ENCODE measurements around a stretch of chr17.

DNA sequence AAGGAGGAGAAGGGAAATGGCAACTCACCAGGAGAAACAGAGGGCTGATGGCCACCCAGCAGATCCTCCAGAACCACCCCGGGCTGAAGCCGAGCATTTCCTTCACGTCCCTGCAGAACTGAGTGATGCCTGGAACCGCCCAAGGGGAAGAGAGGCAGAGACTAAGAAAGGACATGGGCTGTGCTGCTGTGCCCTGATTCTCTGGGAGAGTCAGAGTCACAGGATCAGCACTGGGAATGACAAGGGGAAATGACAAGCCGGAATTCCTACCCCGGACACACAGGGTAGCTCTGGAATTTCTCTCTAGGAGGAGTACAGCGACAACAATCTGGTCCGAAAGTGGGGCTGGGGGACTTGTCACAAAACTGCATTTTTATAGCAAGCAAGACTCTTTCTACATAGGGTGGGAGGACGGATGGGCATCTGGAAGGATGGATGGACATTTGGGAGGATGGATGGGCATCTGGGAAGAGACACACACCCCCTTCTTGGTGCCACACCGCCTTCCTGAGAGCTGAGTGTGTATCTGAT is 27.7 kb downstream of the SLC6A4 start:
- RRBS: no CpG with 5 or more reads among the region's 10 CpGs

DNA sequence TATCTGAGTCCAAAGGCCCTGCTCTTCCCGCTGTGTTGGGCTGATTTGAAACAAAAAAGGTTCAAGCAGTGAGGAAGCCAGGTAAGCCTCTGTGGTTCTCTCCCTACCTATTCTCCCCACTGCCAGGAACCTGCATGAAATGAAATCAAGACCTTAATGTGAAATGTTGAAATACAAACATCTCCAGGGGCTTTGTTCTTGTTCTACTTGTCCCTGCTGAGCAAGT is 7.6 kb upstream of the SLC6A4 start:
- RRBS: no CpG with 5 or more reads among the region's 1 CpG

DNA sequence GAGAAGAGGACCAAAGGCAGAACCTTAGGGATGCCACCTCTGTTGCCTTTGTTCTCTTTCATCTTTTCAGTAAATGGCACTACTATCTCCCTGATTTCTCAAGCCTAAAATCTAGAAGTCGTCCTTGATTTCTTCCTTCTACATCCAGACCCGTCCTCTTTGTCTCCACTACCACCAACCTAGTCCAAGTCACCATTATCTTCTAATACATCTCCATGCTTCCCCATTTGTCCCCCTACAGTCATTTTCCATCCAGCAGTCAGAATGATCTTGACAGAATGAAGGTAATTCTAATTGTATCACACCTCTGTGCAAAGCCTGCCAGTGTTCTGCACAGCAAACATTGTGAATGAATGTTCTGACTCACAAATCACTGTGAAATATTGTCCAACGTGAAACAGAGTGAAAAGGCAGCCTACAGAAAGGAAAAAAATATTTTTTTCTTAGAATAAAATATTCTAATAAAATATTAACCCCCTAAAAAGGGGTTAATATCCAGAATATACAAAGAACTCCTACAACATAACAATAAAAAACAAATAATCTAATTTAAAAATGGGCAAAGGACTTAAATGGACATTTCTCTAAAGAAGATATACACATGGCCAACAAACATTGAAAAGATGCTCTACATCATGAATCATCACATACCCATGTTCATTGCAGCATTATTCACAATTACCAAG is 36.5 kb downstream of the CPD start:
- RRBS: no CpG with 5 or more reads among the region's 3 CpGs

GRCh38 chr17:30600265-30600987 is 123.2 kb downstream of the GOSR1 start:
- RRBS: 3% methylated on average over 29 of the region's 83 CpGs

DNA sequence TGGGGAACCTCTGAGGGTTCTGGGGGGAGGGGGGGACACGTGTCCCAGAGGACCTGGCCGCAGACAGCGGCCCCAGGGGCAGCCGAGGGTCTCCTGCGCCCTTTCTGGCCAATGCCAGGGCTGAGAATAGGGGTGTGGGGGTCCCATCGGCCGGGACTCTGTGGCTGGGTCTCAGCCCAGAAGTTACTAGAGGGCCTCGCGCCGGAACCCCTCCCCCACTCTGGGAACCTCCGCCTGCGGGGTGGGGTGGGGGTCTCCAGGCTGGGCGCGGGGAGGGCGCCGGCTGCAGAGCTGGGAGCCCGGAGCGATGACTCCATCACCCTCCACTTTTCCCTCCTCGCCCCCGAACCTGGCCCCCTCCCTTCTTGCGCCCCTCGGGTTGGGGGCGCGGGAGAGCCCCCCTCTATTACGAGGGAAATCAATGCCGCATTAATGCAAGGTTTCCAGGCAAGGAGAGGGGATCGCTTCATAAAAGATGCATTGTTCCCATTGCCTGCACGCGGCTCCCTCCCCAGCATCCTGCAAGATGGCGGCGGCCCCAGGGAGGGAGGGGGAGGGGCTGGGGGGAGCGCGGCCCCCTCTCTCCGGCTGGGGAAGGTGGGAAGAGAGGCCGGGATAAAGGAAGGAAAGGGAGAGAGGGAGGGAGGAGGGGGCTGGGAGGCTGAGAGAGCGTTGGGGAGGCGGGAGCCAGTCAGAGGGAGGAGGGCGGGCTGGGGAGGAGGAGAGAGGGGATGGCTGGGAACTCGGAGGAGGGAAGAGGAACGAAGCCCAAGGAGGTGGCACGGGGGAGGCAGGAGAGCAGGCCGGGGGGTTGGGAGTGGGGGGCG is 156.7 kb downstream of the CRLF3 start:
- RRBS: no CpG with 5 or more reads among the region's 43 CpGs

DNA sequence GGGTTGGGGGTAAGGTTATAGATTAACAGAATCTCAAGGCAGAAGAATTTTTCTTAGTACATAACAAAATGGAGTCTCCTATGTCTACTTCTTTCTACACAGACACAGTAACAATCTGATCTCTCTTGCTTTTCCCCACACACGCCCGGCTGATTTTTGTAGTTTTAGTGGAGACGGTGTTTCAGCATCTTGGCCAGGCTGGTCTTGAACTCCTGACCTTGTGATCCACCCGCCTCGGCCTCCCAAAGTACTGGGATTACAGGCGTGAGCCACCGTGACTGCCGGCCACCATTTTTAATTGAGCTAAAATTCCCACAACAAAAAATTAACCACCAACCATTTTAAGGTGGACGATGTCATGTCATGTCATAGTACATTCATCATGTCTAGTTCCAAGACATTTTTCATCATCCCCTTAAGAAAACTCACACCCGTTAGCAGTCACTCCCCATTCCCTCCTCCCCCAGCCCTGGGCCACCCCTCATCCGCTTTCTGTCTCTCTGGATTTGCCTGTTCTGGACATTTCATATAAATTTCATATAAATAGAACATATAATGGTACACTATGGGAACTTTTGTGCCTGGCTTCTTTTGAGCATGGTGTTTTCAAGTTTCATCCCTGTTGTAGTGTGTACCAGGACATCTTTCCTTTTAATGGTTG is 123.5 kb downstream of the CRLF3 start:
- RRBS: no CpG with 5 or more reads among the region's 11 CpGs

GRCh38 chr17:30922187-30923219 is 758 bp downstream of the ADAP2 start:
- RRBS: 4% methylated on average over 19 of the region's 76 CpGs

DNA sequence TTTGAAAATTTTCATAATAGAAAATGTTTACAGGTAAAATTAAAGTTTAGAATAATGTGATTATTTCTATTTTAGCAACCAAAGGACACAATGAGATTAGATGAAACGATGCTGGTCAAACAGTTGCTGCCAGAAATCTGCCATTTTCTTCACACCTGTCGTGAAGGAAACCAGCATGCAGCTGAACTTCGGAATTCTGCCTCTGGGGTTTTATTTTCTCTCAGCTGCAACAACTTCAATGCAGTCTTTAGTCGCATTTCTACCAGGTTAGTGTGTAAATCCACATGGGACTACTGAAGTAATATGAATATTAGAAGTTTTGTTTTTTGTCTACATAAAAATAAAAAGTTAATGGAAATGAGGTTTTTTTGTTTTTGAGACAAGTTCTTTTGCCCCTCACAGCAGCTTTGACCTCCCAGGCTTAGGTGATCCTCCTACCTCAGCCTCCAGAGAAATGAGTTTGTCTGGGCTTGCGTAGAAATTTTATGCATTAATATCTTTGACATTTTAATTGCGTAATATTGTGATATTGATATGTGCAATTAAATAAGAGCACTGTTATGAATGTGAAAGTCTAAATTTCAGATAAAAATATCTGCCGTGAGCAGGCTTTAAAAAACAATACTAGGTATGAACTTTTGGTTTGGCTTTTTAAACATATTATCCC is 68.5 kb downstream of the NF1 start:
- RRBS: no CpG with 5 or more reads among the region's 7 CpGs

DNA sequence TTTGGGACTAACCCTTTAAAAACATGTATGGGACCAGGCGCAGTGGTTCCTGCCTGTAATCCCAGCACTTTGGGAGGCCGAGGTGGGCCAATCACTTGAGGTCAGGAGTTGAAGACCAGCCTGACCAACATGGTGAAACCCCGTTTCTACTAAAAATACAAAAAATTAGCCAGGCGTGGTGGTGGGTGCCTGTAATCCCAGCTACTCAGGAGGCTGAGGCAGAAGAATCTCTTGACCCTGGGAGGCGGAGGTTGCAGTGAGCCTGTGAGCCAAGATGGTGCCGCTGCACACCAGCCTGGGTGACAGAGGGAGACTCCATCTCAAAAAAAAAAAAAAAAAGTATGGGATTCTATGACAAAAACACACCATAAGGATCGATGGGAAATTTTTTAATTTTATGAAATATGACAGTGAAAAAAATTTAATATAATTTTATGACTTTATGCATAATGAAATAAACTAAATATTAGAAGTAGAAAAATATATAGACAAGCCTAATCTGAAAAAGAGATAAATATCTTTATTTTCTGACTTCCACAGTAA is 1.6 kb downstream of the EVI2B start:
- RRBS: no CpG with 5 or more reads among the region's 7 CpGs

DNA sequence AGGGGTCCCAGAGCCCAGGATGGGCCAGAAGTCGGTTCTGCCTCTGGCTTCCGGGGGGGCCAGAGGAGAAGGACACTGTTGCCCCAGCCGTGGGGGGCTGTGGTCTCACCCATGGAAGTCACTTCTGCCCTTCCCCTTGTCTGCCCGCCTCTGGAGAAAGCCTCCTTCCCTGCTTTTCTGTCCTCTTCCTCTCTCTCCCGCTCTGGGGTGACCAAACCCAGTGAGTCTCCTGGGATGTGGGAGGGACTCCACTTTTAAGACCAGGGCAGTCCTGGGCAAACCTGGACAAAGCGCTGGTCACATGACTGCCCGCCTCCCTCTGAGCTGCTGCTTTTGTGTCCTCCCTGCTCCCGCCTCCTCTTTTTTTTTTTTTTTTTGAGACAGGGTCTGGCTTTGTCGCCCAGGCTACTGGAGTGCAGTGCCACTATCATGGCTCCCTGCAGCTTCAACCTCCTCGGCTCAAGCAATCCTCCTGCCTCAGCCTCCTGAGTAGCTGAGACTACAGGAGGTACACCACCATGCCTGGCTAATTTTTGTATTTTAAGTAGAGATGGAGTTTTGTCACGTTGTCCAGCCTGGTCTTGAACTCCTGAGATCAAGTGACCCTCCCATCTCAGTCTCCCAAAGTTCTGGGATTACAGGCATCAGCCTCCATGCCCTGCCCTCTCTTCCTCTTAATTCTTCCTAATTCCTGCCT is 40.7 kb downstream of the RAB11FIP4 start:
- RRBS: 17% methylated on average over 2 of the region's 11 CpGs

DNA sequence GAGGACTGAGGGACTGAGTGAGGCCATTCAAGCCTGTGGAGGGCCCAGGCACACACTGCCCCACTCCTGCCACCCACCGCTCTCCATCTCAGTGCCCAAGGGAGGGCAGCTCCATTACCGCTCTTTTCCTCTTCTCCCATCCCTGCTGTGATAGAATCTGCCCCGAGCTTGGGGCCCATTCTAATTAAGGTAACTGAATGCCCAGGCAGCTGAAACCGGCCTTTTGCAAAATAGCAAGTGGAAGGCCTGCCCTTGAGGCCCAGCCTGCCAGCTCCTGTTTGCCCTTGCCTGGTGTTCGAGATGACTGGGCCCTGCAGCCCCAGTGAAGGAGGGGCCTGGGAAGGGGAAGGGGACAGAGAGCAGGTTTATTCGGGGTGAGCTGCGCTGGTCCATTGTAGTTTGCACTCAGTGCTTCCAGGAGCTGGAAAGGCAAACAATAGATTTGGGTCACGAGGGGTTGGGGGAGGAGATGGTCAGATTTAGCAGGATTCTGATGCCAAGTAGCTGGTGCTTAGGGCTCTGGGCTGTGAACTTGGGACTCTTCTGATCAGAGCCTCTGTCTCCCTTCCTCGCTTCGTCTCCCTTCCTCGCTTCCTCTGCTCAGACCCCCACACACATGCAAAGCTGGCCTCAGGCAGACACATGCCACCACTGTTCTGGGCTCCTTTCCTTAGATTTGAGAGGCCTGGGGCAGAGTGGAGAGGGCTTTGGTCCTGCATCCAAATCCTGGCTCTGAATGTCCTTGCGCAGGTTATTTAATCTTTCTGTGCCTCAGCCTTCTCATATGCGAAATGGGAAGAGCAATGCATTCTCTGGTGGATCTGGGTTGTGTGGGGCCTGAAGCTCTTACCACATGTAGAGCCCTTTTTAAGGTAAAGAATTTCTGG is 76.4 kb downstream of the RAB11FIP4 start:
- RRBS: no CpG with 5 or more reads among the region's 13 CpGs

DNA sequence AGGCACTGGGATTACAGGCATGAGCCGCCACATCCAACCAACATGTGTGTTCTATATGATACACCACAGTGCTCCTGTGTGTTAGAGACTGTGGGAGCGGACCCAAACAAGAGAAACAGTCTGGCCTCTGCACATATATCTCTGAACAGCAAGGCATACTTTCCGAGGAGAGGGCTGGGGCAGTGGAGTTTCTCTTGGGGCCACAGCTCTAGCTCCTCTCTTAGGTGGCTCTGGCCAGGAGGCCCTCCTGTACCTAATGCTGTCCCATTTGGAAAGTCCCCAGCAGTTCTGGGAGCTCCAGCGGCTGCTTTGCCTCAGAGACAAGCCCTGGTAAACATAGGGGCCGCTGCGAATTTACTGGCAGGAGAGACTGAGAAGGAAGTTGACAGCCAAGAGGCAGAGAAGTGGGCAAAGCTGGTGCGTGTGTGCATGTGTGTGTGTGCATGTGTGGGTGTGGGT is 95.1 kb downstream of the RAB11FIP4 start:
- RRBS: no CpG with 5 or more reads among the region's 7 CpGs

DNA sequence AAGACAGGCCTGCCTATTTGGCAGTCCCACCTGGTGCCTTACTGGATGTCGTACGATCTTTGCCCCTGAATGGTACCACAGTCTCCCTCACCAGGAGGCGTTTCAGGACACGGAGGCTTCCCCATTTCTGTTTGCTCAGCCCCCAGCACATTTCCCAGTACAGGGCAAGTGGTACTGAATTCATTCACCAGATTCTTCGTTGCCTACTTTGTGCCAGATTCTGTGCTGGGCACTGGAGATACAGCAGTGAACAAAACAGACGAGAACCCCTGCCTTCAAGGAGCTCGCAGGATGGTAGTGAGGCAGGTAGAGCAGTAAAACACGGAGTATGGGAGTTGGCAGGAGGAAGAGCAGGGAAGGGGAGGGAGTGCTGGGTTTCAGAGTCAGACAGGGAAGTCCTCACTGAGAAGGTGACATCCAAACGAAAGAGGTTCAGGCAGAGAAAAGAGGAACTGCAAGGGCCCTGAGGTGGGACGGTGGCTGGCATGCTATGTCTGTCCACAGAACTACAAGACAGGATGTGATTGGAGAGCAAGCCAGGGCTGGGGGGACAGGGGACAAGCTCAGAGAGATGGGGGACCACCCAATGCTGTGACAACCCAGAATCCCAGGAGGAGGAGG is 99.7 kb downstream of the RAB11FIP4 start:
- RRBS: no CpG with 5 or more reads among the region's 10 CpGs

DNA sequence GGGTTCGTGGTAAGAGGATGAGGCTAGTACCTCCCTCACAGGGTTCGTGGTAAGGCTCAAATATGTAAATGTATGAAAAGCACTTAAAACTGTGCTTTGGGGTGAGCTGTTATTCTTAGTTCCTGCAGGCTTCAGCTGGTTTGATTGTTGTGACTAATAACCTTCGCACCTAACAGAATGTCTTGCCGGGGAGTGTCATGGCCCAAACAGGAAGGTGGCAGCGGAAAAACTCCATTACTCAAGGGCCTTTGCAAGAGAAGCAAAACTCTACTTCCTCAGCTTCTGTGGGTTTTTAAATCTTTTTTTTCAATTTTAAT is 102.8 kb downstream of the RAB11FIP4 start:
- RRBS: no CpG with 5 or more reads among the region's 5 CpGs

GRCh38 chr17:31549367-31550347 is 158.2 kb downstream of the RAB11FIP4 start:
- RRBS: 3% methylated on average over 26 of the region's 103 CpGs

DNA sequence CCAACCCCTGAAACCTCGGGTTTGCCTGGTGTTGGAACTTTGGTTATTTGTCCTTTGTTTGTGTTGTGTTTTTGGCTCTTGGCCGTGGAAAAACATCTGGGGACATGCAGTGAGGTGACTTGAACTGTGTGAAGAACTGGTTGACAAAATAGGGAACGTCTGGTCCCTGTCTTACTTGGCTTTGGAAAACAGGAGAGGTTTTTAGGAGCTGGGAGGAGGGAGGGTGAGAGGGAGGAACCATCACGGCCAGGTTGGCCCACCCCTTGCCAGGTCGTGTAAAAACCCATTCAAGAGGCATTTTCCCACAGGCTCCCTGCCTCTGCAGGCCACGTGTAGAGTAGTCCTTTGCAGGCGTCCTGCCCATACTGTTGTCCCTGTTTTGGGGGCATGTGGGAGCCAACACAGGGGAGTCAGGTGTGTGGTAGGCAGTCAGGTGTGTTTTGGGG is 169.3 kb downstream of the RAB11FIP4 start:
- RRBS: no CpG with 5 or more reads among the region's 7 CpGs

DNA sequence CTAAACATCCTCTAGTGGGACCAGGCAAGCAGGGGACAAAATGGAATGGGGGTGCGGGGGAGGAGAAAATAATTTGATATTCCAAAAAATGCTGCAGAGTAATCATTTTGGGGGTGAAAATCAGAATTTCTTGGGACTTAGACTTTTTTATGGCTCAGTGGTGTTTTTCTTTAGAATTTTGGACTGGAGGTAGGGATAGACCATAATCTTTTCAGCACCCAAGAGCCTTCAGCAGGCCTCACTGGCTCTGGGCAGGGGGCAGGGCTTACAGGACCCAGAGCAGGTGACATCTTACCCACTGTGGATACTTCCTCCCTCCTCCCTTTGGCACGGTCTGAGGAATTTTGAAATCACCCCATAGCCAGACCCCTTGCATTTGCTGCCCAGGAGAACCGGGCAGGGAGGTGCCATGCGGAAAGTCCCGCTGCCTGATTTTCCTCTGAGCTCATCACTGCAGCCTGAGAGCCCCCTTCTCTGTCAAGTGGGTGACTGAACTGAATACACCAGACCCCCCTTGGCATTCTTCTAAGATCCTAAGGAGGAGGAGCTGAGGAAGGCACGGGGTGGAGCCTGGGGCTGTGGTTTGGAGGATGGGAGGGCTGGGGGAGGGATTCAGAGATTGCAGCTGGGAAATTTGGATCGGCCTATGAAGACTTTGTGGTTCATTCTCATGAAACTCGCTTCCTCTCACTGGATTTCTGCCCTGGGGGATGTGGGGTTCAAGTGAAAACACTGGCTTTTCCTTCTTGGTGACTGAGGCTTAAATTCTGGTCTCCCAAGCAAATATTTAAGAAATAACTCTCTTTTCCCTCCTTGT is 173.4 kb downstream of the RAB11FIP4 start:
- RRBS: no CpG with 5 or more reads among the region's 8 CpGs

GRCh38 chr17:31580233-31581557 is 189.2 kb downstream of the RAB11FIP4 start:
- RRBS: 2% methylated on average over 5 of the region's 20 CpGs

DNA sequence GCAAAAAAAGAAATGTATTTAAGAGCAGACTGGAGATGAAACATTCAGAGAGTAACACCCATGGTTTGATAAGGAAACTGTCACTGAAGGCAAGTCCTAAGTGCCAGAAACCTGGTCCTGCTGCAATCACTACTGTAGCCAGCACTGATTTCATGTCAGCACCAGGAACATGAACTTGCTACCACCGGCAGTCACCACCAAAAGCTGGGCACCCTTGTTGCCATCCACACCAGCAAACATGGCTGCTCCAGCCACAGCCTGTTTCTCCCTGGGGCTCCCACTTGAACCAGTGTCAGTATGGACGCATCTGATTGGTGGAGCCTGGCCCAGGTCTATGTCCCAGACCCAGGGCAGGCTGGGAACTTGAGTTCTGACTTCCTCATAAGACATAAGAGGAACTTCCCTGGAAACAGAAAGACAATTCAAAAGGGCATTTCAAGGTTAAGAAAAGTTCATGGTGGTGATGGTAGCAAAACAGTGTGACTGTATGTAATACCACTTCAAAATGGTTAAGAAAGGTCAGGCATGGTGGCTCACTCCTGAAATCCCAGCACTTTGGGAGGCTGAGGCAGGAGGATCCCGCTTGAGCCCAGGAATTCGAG is 56.5 kb downstream of the COPRS start:
- RRBS: no CpG with 5 or more reads among the region's 4 CpGs

GRCh38 chr17:31975338-31975865 is 31.8 kb upstream of the LRRC37B start:
- RRBS: no CpG with 5 or more reads among the region's 5 CpGs

All from epidermal melanocyte (primary cell).